Ovary (tissue), 7 donors: ENCODE measurements around a stretch of chr14.

GRCh38 chr14:103329694-103330327 is 4.2 kb upstream of the EIF5 start:
- PRO-cap, 7 experiments, result no peak in any of the 7 experiments
- RAMPAGE, long total RNA, 2 experiments, result no peak in any of the 2 experiments

- PRO-cap, 7 experiments, result no peak in any of the 7 experiments
- RAMPAGE, long total RNA, 2 experiments, result no peak in any of the 2 experiments
Measured at GRCh38 chr14:103336921-103337551, 3.0 kb downstream of the EIF5 start.

- PRO-cap, 7 experiments, result no peak in any of the 7 experiments
- RAMPAGE, long total RNA, 2 experiments, result no peak in any of the 2 experiments
Measured at GRCh38 chr14:103338127-103338897, 4.3 kb downstream of the EIF5 start.

DNA sequence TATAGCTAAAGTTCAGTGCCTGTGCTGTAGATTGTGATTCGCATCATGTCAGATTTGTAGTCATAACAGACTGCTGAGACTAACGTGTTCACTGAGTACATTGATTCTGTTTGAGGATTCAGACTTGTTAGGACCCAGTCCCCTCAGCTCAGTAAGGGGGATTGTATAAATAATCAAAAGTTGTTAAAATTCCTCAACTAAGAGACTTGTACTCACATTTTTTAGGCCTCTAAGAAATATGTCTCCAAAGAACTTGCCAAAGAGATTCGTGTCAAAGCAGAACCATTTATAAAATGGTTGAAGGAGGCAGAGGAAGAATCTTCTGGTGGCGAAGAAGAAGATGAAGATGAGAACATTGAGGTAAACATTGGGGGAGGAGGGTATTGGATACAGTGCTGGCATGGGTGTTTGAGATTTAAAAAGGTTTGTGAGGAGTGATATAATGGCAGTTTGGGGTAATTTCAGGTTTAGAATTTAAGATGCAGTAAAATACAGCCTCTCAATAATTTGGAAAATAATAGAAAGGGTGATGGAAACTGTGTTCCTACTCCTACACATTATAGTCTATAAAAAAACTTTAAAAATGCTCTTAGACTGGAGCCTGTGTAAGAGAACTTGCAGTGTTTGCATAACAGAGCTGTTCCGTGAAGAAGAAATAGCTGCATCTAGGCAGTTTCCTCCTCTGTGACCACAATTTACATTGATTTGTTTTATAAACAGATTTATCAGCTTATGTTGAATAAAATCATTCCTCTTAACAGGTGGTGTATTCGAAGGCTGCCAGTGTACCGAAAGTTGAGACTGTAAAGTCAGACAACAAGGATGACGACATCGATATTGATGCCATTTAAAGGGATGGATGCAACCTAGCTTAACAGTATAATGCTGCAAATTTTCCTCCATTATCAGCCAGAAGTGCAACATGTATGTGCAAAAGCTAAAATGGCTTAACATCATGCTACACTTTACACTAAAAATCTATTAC is 6.5 kb downstream of the EIF5 start:
- PRO-cap, 7 experiments, result no peak in any of the 7 experiments
- RAMPAGE, long total RNA, 2 experiments, result no peak in any of the 2 experiments

DNA sequence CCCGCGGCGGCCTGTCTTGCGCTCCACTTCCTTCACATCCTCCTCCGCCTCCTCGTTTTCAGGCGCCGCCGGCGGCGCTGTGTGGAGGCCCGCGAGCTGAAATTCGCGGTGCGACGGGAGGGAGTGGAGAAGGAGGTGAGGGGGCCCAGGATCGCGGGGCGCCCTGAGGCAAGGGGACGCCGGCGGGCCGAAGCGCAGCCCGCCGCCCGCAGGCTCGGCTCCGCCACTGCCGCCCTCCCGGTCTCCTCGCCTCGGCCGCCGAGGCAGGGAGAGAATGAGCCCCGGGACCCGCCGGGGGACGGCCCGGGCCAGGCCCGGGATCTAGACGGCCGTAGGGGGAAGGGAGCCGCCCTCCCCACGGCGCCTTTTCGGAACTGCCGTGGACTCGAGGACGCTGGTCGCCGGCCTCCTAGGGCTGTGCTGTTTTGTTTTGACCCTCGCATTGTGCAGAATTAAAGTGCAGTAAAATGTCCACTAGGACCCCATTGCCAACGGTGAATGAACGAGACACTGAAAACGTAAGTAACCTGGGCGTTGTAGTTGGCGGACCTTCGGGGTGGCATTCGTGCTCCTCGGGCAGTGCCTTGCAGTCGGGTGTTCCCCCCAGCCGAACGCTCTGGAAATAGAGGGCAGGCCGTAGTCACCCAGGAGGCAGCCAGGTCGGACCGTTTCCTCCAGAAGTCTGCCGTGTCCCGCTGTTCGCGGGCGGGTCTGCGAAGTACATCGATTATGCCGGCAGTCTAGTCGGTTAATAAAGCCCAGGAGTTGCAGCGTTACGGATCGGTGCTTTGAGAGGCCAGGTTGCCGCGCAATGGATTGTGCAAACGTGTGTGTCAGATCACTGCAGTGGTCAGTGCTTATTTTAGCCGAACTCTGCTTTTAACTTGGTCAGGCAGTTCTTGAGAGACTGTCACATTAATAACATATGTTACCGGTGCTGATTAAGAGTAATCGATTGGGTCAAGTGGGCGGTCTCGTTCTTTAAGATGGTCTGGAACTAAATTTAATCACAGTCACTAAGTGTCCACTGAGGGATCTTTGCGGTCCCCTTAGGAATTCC is 678 bp downstream of the MARK3 start:
- PRO-cap, 7 experiments, result peak in 2 of 7 experiments; most common plus-strand start position 363 of the sequence (in 1); most common minus-strand start position 248 of the sequence (in 2)
- RAMPAGE, long total RNA, 2 experiments, result start-site peak on the plus strand in 1 of 2 experiments, centred at position 322 of the sequence, 29 reads per replicate

DNA sequence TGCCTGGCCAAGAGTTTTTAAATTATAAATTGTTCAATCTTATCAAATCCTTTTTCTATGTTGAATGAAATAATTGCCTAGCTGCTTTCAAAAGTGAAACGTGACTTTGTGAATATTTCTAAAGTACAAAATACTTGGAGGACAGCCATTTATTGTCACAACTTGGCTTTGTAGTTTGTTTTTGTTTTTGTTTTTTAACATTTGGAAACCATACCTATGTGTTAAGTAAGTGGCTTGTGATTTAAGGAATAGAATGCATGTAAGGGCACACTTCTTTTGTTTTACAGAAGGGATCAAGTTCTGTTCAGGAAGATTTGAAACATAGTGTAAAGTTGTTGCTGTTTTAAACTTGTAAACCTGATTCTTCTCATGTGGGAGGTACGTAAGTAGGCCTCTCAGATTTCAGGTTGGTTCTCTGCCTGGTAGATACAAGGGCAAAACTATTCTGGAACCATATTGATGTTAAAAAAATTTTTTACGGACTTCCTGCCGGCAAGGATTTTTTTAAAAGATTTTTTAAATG is 13.5 kb downstream of the MARK3 start:
- PRO-cap, 7 experiments, result peak in 2 of 7 experiments; most common plus-strand start position 398 of the sequence (in 1); most common minus-strand start position 316 of the sequence (in 2)
- RAMPAGE, long total RNA, 2 experiments, result no peak in any of the 2 experiments

GRCh38 chr14:103483904-103484494 is 38.6 kb downstream of the CKB start:
- PRO-cap, 7 experiments, result no peak in any of the 7 experiments
- RAMPAGE, long total RNA, 2 experiments, result no peak in any of the 2 experiments

- PRO-cap, 7 experiments, result no peak in any of the 7 experiments
- RAMPAGE, long total RNA, 2 experiments, result no peak in any of the 2 experiments
Measured at GRCh38 chr14:103518179-103518542, 4.5 kb downstream of the CKB start.

- PRO-cap, 7 experiments, result peak in 1 of 7 experiments; most common minus-strand start chr14:103551620 (in 1)
- RAMPAGE, long total RNA, 2 experiments, result no peak in any of the 2 experiments
Measured at GRCh38 chr14:103551297-103551898, 11.1 kb downstream of the BAG5 start.

GRCh38 chr14:103558803-103559440 is 3.5 kb downstream of the BAG5 start:
- PRO-cap, 7 experiments, result no peak in any of the 7 experiments
- RAMPAGE, long total RNA, 2 experiments, result no peak in any of the 2 experiments

GRCh38 chr14:103669947-103670355 is 40.9 kb downstream of the KLC1 start:
- PRO-cap, 7 experiments, result no peak in any of the 7 experiments
- RAMPAGE, long total RNA, 2 experiments, result no peak in any of the 2 experiments

- PRO-cap, 7 experiments, result no peak in any of the 7 experiments
- RAMPAGE, long total RNA, 2 experiments, result no peak in any of the 2 experiments
Measured at GRCh38 chr14:103748410-103748916, 32.9 kb downstream of the ZFYVE21 start.

GRCh38 chr14:103801406-103801897 is 45.9 kb downstream of the PPP1R13B start:
- PRO-cap, 7 experiments, result no peak in any of the 7 experiments
- RAMPAGE, long total RNA, 2 experiments, result no peak in any of the 2 experiments

- PRO-cap, 7 experiments, result no peak in any of the 7 experiments
- RAMPAGE, long total RNA, 2 experiments, result no peak in any of the 2 experiments
Measured at GRCh38 chr14:103828274-103828662, 19.1 kb downstream of the PPP1R13B start.

GRCh38 chr14:103848231-103849252 is 1.2 kb upstream of the PPP1R13B start:
- PRO-cap, 7 experiments, result peak in 3 of 7 experiments; most common plus-strand start chr14:103848709 (in 3); most common minus-strand start chr14:103848528 (in 1)
- RAMPAGE, long total RNA, 2 experiments, result start-site peak on the minus strand in 2 of 2 experiments, at chr14:103848327-103848812 at its widest, 19 to 49 reads per replicate

DNA sequence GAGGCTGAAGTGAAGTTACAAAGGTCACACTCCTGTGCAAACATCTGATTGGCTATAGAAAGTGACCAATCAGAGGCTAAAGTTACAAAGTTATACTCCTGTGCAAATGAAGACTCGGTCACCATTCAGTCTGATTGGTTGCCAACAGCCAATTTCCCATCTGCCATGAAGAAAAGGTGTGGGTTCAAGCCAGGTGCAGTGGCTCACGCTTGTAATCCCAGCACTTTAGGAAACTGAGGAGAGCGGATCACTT is 15.2 kb upstream of the PPP1R13B start:
- PRO-cap, 7 experiments, result peak in 1 of 7 experiments; most common plus-strand start position 121 of the sequence (in 1)
- RAMPAGE, long total RNA, 2 experiments, result no peak in any of the 2 experiments

- PRO-cap, 7 experiments, result no peak in any of the 7 experiments
- RAMPAGE, long total RNA, 2 experiments, result no peak in any of the 2 experiments
Measured at GRCh38 chr14:104137499-104138164, 755 bp upstream of the KIF26A start.

DNA sequence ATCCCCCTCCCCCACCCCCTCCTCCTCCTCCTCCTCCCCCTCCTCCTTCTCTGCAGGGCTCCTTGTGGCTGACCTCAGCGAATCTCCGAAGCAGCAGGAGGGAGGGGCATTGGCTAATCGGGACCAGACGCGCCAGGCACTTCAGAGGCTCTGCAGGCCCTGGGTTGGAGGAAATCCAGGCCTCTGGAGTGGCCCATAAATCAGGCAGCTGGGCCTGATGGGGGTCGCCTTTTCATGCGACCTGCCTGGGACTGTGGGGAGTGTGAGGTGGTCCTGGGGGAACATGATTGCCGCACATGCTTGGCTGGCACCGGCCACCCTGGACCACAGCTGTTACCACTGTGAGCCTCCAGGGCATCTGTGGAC is 11.8 kb downstream of the KIF26A start:
- PRO-cap, 7 experiments, result no peak in any of the 7 experiments
- RAMPAGE, long total RNA, 2 experiments, result no peak in any of the 2 experiments

- PRO-cap, 7 experiments, result no peak in any of the 7 experiments
- RAMPAGE, long total RNA, 2 experiments, result no peak in any of the 2 experiments
Measured at GRCh38 chr14:104158744-104159420, 20.5 kb downstream of the KIF26A start.

GRCh38 chr14:104223836-104224269 is 85.5 kb downstream of the KIF26A start:
- PRO-cap, 7 experiments, result peak in 5 of 7 experiments; most common plus-strand start chr14:104223933 (in 1); most common minus-strand start chr14:104223940 (in 4)
- RAMPAGE, long total RNA, 2 experiments, result no peak in any of the 2 experiments